Neutrophil (primary cell): Measurements from ENCODE around the genes RAB26 and ABCA3.

DNA sequence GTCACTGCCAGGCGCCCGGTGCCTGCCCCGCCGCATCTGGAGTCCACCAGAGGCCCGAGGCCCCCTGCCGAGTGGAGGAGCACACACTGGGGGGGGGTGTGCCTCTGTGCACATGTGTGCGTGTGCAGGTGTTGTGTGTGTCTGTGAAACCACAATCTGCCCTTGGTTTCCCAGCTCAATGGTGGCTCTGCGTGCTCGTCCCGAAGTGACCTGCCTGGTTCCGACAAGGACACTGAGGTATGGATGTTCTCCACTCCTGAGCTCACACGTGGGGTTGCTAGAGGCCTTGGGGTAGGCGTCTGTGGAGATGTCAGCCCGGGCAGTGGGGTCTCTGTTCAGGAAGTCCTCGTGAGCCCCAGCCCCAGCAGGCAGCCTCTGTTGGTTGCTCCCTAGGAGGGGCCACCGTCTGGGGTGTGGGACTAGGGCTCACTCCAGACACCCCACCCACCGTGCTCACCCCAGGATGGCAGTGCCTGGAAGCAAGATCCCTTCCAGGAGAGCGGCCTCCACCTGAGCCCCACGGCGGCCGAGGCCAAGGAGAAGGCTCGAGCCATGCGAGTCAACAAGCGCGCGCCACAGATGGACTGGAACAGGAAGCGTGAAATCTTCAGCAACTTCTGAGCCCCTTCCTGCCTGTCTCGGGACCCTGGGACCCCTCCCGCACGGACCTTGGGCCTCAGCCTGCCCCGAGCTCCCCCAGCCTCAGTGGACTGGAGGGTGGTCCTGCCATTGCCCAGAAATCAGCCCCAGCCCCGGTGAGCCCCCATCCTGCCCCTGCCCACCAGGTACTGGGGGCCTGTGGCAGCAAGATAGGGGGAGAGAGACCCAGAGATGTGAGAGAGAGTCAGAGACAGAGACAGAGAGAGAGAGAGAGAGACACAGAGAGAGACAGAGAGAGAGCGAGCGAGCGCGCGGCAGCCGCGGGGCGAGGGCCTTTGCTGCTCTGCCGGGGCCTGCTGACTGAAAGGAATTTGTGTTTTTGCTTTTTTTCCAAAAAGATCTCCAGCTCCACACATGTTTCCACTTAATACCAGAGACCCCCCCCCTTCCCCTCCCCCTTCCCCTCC is 9.9 kb downstream of the NTHL1 start:
- PRO-cap, result no peak

DNA sequence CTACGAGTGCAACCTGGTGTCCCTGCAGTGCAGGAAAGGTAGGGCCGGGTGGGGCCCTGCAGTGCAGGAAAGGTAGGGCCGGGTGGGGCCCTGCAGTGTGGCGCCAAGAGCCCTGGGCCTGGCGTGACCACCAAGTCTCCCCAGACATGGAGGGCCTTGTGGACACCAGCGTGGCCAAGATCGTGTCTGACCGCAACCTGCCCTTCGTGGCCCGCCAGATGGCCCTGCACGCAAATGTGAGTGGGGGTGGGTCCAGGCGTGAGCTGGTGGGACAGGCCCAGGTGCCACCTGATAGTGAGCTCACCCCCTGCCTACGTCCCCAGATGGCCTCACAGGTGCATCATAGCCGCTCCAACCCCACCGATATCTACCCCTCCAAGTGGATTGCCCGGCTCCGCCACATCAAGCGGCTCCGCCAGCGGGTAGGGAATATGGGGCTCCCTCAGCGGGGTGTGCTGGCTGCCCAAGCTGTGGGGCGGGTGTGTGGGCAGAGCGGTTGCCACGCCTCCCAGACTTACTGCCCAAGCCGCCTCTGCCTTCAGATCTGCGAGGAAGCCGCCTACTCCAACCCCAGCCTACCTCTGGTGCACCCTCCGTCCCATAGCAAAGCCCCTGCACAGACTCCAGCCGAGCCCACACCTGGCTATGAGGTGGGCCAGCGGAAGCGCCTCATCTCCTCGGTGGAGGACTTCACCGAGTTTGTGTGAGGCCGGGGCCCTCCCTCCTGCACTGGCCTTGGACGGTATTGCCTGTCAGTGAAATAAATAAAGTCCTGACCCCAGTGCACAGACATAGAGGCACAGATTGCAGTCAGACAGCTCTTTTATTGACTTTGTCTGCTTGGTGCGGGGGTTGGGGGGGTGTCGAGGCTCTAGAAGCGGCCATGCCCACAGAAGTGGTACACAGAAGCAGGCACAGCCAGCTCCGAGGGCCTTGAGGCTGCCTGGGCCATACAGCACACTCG is 40.4 kb downstream of the TSC2 start:
- PRO-cap, result no peak

- PRO-cap, result no peak
Measured at GRCh38 chr16:2090626-2091293, 43.0 kb downstream of the TSC2 start.

- PRO-cap, result no peak
Measured at GRCh38 chr16:2096984-2097798, 38.5 kb downstream of the PKD1 start.

GRCh38 chr16:2148348-2149402 is at the start of gene RAB26:
TSS of gene RAB26 (plus strand) at chr16:2148625.
- PRO-cap, result no peak

DNA sequence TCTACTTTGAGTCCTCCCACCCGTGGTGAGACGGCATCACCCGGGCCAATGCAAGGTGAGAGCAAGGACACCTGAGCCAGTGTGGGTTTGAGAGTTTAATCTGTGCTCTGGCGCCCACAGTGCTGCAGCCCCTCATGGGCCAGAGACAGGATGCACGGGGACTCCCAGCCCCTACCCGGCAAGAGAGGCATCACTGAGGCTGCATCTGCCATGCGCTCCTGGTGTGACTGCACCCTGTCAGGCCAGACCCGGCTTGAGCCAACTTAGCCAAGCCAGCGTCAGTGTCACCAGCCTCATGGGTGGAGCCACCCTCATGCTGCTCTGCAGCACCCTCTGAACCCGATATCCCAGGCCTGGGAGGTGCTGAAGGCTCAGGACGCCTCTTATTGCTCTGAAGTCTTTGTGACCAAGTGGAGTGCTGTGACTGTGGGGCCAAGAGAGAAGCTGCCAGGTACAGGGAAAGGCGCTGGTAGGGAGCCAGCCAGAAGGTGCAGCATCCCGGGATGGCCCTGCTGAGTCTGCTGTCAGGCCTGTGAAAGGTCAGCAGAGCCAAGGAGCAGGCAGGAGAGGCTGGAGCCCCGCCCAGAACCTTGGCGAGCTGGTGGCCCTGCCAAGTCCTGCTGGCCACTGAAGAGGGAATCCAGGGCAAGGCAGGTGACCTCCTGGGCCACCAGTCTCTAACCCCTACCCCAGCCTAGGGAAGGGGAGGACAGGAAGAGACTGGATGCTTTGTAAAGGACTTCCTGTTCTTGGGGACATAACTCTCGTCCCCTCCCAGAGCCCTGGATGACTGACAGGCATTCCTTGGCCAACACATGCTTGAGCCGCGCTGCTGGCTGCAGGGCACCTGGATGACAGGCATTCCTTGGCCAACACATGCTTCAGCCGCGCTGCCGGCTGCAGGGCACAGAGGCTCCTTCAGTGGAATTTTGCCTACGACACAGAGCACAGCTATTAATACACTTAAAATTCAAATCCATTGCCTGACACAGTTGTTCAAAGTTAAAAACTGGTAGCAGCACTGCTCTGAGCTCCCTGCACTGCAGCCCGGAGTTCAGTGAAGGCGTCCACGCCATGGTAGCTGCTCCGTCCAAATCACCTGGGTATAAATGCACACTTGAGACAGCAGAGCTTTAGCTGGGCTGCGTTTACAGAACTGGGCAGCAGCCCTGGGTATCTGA is 1.6 kb upstream of the BRICD5 start:
- PRO-cap, result no peak

- PRO-cap, result no peak
Measured at GRCh38 chr16:2228114-2229140, 5.0 kb downstream of the E4F1 start.

DNA sequence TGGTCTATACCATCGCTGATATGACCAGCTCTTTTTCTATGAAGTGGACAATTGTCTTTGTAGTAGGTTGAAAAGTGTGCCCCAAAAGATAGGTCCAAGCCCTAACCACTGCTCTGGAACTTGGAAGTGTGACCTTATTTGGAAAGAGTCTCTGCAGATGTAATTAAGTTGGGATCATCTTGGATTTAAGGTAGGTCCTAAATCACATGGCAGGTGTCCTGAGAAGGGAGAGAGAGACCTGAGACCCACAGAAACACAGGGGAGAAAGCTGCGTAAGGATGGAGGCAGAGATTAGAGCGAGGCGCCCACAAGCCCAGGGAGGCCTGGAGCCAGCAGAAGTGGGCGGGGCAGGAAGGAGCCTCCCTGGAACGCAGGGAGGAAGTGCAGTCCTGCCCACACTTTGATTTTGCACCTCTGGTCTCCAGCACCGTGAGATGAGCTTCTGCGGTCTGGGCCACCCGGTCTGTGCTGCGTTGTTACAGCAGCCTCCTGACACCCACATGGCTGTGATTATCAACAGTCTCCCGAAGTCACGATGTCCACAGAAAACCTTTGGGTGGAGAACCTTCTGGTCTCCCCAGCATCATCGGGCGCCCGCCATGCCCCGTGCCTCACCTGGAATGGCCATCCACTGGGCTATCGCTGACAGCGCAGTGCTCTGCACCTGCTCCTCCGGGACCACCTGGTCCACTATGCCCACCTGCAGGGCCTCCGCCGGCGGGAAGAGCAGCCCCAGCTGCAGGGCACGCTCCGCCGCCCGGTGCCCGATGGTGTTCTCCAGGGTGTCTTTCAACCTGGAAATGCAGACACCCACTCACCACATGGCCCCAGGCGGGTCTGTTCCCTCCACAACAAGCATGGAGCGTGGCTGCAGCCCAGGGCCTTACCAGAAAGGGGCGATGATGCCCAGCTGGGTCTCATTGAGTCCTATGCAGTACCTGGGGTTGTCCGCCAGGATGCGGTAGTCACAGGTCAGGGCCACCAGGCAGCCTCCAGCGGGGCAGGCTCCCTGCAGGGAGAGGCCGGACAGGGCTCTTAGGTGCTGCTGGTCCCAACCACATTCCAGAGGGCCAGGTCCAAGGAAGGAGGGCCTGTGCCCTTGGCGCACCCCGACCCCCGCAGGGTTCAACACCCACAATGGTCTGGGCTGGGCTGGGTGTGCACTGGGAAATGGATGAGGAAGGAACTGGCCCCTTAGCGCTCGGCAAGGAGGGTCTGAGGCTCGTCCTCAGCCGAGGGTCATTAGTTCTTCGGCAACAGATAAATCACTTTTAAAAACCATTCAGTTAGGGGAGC is 6.6 kb downstream of the DNASE1L2 start:
- PRO-cap, result no peak

GRCh38 chr16:2246753-2247155 is 4.6 kb downstream of the ECI1 start:
- PRO-cap, result no peak

GRCh38 chr16:2284296-2284702 is 16.4 kb upstream of the RNPS1 start:
- PRO-cap, result no peak

DNA sequence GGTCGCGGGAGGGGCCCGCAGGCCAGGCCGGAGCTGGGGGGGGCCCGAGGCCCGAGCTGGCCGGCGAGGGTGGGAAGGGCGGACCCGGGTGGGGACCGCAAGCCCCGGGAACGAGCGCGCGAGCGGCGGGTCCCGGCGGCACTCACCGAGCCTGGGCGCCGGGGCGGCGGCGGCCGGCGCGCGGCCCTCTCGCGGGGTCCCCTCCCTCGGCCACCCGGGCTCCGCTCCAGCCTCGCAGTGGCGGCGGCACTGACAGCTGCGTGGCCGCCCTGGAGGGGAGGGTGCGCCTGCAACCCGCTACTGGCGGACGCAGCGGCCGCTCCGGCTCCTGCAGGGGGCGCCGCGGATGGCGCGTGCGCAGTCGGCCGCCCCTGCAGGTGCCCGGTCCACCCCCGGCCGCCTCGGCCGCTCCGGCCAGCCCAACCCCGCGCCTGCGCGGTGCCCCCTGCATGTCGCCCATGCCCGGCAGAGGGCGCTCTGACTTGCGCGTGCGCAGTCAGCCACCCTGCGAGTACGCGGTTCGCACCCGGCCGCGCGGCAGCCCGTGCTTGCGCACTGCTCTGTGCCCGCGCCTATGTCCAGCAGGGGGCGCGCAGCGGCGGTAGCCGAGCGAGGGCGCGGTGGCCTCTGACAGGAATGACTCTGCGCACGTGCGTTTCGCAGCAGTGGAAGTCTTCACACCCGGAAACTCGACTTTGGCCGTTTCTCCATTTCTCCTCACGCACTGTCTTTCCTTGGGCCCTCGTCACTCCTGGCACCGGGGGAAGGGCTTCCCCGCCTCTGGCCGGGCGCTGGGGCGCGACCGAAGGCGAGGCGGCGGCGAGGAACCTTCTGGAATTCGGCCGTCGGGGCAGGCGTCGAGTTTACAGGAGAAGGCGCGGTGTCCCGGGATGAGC is at the start of gene ABCA3:
Gene ABCA3, minus strand, starts transcription at position 302 of the 896 bp plus-strand sequence.
- PRO-cap, result no peak

DNA sequence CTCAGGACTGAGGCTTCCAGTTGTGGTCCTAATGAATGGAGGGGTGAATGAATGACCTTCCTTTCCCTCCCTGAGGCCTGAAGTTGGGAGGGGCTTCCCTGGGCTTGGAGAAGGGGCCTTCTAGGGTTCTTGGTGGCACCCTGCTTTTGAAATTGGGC is 1.1 kb downstream of the ATP6V0C start:
- PRO-cap, result no peak

GRCh38 chr16:2519015-2519684 is 1.0 kb upstream of the AMDHD2 start:
- PRO-cap, result no peak

DNA sequence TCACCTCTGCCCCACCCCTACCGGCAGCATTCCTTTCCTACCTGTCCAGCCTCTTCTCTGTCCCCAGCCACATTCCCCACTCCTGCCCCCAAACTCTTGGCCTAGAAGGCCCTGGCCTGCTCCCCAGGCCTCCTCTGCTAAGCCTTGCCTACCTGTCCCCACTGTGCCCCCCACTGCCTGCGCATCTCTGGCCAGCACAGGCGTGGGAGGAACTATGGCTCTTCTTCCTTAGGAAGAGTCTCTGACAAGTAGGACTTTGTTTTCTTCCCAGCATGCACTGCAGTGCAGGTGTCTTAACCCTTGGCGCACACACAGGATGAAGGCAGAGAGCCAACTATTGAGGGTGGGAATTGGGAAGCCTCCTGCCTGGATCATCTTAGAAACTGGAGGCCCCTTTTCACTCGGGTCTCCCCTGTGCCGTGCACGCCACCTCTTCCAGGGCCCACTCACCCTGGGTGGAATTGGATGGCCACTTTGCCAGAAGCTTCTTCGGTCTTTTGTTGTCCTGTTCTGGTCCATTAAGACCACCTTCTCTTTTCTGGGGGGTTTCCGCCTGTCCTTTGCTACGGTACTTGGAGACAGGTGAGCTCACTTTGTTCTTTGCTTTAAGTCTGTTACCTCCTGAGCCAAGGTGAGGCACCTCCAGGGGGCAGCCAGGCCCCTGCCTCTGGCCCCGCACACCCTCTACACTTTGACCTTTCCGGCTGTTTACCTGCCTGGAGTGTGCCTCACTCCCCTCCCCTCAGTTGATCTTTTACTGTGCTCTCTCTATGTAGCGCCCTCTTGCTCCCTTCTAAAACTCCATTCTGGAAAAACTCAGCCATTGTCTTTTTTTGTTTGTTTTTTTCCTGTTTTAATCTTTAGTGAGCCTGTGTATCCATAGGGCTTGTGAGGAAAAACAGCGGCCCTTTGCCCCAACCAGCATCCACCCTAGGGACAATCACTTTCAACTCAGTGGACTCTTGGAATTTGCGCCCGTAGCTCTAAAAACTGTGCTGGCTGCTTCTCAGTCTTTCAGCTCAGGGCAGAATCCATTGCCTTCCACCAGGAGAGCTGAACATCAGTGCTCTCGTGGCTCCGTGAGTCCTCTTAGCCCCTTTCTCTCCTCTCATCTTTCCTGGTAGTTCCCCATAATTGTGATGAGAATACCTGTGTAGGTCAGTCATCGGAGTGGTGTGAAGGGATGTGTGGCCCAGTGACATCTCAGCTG is 4.0 kb downstream of the AMDHD2 start:
- PRO-cap, result no peak

DNA sequence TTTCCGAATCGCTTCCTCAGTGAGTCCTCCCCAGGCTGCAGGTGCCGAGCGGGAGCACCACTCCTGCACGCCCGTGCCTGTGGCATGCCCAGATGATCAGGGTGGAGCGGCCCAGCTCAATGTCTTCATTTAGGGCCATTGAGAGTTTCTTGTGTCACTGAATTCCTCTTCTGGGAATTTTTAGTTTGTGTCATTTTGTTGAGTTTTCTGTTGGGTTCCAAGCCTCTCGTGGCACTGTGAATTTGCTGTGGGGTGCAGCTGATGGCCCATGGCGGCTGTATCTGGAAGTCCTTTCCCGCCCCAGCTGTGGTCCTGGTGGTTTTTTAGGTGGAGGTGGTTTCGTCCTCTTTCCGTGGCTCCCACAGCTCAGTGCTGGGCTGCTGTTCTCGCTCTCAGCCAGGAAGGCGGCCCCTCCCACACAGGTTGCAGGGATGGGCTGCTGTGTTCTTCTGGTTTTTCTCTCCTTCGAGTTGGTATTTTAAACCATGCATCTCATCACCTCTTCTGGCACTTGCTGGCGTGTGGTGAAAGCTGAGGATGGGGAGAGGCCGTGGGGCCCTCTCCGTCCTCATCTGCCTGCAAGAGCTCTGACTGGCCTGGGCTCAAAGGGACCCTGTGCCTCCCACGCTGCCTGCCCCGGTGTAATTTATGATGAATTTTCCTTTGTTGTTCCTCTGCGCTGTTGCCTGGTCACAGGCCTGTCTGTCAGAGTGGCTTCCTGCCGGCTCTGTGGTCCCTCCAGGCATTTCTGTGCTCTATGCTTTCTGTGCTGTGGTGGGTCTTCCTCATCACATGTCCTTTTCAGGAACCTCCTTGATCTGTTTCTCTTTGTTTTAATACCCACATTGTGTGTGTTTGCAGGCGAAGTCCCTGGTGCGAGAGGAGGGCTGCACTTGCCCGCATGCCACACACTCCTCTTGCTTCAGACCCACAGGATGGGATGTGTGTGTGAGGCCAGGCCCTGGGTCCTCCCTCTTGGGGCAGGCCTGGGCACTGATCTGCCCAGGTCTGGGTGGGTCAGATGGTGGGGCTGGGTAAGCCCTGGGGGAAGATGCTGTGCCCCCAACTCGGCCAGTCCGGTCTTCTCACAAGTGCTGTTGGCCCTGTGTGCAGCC is 55.6 kb downstream of the PDPK1 start:
- PRO-cap, result no peak

DNA sequence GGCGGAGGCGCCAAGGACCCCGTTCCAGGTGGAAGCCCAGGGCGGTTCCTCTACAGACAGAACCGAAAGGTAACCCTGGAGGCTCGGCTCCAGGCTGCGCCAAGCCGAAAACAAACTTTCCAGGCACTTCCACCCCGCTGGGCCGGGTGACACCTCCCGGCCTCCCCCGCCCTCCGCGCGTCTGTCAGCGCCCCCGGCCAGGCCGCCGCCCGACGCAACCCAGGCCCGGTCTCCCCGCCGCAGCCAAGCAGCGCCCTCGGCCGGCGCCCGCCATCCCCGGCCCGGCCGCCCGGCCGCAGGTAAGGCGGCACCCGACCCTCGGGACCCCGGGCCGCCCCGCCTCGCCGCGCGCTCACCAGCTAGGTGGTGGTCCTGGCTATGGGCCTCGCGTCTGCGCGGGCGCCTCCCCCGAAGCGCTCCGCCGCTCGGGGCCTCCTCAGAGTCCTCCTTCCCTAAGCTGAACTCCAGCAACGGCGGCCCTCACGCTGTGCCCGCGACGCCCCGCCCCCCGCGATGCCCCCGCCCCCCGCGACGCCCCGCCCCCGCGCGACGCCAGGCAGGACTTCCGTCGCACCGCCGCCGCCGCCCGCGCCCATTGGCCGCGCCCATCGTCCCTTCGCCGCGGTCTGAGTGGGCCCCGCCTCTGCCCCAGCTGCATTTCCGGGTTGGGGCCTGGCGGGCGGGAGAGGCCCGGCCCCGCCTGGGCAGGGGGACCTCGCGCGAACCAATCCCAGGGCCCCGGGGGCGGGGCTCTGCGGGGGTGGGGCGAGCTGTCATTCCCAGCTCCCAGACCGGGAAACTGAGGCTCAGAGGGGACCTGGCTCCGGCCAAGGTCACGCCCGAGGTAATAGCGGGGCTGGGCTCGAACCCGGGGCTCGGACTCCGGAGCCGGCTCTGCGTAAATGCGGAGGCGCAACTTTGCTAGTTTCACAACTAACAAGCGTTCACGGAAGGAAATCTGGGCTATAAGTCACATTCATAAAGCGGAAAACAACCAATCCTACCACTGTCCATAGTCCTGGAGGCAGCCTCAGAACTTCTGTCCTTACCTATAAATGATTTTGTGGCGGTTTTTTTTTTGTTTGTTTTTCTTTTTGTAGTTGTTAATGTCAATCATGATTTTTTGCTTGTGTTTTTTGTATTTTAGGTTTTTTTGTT is 9.0 kb upstream of the KCTD5 start:
- PRO-cap, result unidirectional peak, minus-strand start at position 422 of the sequence; unidirectional peak, plus-strand start at position 997 of the sequence

DNA sequence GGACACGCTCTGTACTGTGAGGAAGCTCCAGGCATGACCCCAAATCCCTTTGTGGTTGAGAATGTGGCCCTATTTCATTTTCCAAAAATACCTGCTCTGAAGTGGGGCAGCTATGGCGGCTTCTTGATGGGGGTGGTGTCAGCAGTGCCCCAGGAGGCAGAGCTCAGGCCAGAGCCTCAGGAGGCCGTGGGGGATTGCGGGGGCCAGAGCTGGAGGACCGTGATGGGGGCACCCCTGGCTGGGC is 16.0 kb downstream of the PRSS27 start:
- PRO-cap, result no peak

DNA sequence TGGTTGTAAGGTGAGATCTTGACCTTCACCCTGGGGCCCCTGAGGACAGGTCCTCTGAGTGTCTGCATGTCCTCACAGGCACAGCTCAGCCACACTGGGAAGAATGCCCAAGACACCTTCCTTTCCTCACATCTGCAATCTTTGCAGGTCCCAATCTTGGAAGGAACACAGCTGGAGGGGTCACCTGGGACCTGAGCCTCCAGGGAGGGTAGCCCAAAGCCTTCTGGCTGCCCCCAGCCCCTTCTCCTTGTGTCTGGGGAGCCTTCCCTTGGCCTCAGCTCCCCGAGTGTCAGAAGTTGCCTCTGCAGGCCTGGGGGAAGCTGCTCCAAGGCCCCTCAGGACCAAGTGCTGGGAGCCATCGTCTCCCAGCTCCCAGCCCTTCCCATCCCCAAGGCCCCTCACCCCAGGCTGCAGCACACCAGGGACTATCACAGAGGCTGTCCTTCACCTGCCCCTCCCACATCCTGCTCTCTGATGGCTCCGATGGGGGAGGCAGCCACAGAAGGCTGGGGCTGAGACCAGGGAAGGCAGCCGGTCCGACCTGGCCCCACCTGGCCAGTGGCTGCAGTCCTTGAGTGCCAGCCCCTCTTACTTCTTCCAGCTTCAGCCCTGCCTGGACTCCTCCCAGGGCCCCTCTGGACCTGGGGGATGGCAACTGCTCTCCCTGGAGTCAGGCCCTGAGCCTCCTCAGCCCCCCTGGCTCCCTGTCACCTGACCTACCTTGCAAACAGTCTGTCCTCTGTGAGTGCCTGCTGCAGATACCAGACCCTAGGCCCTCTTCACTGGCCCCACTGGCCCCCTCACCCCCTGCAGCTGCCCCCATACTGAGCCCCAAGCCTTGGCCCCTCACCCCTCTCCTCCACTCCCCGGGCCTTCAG is 12.9 kb upstream of the SRRM2 start:
- PRO-cap, result no peak

GRCh38 chr16:2757088-2757722 is 4.8 kb downstream of the SRRM2 start:
- PRO-cap, result no peak

DNA sequence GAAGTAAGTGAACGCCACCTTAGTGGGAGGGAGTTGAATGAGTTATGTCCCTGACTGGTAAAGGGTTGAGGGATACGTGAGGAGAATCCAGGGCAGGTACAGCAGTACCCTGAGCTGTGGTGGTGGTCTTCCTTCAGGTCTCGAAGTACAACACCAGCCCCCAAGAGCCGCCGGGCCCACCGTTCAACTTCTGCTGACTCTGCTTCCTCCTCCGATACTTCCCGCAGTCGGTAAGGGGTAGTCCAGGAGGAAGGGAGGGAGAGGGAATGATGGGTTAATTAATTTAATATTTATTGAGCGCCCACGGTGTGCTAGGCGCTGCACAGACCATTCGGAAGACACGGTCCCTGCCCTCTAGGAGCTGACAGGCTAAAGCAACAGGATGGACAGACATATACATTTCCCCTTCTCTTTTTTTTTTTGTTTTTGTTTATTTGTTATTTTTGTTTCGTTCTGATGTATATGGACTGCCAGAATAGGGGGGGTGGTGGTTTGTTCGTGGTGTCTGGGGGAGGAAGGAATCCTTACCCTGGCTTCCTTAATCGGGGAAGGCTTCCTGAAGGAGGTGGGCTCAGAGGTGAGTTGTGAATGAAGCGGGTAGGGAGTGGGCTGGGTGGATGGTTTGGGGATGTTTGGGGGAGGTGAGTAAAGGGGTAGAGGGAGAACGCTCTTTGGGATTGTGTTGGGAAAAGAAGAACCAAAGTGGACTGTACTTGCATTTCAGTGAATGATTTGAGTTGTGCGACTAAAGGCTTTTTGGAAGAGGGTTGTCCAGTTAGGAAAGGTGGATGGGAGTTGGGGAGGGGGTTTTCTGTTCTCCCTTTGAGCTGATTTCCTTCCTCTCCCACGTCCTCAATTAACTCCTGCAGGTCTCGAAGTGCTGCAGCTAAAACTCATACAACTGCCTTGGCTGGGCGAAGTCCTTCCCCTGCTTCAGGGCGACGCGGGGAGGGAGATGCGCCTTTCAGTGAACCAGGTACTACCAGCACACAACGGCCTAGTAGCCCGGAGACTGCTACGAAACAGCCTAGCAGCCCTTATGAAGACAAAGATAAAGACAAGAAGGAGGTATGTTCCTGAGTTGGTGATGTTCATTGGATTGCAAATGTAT is 7.3 kb downstream of the SRRM2 start:
- PRO-cap, result no peak